Penis (tissue), 1 donor: ENCODE data around the genes PSG4 and ZNF575.

GRCh38 chr19:41897603-41897963, 14.6 kb downstream of the ARHGEF1 start:
- PRO-cap, result no peak

GRCh38 chr19:41897964-41898539, 15.1 kb downstream of the ARHGEF1 start:
- PRO-cap, result no peak

GRCh38 chr19:41907178-41907694, 21.0 kb downstream of the ERFL start:
- PRO-cap, result no peak

DNA sequence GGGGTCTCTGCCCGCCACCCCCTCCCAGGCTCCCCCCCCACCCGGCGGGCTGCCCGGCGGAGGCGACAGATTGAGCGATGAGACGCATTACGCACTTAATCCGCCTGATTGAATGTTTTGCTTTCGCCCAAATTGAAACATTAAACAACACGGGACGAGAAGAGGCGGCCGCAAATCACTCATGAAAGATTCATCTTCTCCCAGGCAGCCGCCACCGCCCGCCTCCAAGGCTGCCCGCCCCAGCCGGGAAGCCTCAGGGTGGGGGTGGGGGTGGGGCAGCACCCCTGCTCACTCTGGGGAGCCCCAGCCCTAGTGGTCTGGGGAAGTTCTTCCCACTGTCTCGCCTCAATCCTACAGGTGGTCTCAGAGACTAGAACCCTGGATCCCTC, 7.6 kb upstream of the ERFL start:
- PRO-cap, result no peak

GRCh38 chr19:42243405-42243993, 1.1 kb upstream of the GSK3A start:
- PRO-cap, result no peak

- PRO-cap, result bidirectional peak, plus-strand start at chr19:42250500, minus-strand start at chr19:42250328
These were observed 4.7 kb downstream of the ERF start for GRCh38 chr19:42250147-42250752.

DNA sequence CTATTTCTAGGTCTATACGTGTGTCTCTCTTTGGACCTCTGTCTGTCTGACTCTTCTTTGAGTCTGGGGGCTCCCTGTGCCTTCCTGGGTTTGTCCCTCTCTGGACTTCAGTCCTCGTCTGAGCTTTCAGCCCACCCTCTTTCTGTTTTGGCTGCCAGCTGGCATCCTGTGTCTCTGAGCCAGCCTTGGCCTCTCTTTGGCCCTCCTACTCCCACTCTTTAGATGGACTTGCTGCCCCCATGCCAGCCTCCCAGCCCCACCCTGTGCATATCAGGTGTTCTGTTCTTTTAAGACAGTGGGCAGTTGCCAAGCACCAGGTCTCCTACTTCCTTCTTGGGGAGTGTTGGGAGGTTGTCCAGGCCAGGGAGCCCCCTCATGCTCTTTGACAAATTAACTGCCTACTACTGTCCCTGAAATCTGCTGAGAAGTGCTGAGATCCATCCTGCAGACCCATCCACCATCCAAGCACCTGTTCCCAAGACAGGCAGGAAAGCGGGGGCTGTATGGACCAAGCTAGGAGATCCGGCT, 9.4 kb downstream of the CIC start:
- PRO-cap, result unidirectional peak, minus-strand start at position 120 of the sequence

GRCh38 chr19:42285437-42285828, 16.4 kb downstream of the CIC start:
- PRO-cap, result no peak

DNA sequence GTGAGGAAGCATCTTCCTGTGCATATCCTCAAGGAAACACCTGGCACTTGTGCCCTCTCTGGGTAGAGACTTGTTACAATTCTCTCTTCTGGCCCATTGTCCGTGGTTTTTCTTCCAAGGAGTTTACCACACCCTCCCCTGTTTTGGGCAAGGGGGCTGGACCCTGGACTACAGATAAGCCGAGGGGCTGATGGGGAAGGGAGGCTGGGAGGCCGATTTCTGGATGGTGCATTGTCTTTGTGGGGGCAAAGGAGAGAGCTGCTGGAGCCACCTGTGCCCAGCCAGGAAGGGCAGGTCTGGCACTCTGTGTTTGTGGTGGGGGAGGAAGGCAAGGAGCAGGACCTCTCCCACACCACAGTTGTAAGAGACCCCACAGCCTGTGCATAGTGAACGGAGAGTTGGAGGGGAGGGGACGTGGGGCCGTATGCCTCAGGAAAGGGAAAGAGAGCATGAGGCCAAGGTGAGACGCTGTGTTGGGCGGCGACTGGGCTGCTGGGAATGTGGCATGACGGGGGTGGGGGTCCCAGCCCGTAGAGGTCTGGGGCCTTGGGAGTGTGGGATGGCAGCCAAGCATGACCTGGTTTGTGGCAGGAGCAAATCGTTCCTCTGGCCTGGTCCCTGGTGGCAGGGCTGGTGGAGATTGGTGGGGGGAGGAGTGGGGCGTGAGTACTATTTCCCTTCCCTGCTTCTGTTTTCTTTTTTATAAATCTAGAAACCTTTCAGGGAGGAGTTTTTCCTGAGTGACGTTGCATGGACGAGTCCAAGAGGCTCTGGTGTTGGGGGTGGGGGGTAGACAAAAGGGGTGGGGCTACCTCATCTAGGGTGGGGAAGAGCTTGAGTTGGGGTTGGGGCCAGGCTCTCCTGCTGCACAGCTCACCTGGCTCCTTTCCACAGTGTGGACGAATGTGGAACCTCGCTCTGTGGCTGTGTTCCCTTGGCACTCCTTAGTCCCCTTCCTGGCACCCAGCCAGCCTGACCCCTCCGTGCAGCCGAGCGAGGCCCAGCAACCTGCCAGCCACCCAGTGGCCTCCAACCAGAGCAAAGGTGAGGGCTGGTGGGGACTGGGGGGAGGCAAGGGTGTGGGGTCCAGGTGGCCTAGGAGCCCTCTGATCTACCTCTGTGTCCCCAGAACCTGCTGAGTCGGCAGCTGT, 15.7 kb upstream of the PRR19 start:
- PRO-cap, result no peak

GRCh38 chr19:42288821-42289540, 13.0 kb upstream of the PRR19 start:
- PRO-cap, result no peak

DNA sequence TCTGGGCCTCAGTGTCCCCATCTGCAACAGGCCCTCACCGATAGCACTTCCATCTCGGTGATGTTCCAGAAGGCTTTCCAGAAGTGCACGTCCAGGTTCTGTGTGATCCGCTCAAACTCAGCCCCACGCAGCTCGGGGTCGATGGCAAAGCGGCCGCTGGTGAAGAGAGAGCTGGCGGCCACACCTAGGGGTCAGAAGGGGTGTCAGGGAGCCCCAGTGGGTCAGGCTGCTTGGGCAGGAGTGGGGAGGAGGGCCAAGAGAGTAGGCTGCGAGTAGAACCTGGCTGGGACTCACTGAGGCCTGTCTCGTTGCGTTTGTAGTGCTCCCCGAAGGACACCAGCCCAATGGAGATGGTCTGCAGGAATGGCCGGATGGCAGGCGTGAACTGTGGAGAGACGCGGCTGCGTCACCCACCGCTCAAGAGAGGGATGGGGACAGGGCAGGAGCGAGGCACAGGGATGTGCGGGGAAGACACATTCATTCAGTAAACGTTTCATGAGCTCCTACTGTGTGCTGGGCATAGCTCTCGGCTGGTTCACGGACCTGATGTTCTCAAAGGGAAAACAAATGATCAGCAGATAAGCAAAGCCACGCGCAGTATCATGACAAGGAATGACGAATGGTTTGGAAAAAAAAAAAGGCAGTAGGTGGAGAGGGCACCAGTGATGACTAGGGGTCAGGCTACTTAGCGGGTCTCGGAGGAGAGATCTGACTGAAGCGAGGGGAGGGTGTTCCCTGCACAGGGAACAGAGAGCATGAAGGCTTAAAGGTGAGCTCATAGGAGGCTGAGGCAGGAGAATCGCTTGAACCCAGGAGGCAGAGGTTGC, 18.1 kb upstream of the CNFN start:
- PRO-cap, result no peak

DNA sequence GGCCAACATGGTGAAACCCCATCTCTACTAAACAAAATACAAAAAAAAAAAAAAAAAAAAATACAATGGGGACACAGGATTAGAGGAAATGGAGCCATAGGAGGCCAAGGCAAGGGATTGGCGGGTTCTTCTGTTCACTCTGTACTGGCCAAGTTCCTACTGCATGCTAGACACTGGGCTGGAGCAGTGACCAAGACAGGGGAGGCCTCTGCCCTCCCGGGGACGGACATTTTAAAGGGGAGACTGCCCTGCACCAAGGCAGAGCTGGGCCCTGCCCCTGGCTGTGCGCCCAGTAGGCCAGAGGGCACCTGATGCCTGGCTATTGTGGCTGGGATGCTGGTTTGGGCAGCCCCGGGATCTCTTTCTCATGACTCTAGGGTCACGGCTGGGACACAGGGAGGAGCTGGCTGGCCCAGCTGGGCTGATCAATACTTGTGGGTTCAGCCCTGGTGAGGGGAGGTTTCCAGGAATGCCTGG, 17.8 kb downstream of the LIPE start:
- PRO-cap, result no peak

- PRO-cap, result no peak
These were observed 1.7 kb downstream of the CXCL17 start for GRCh38 chr19:42440737-42441664.

- PRO-cap, result no peak
These were observed 7.5 kb upstream of the CXCL17 start for GRCh38 chr19:42450183-42450677.

GRCh38 chr19:42466225-42467588, 24.0 kb upstream of the CXCL17 start:
- PRO-cap, result no peak

DNA sequence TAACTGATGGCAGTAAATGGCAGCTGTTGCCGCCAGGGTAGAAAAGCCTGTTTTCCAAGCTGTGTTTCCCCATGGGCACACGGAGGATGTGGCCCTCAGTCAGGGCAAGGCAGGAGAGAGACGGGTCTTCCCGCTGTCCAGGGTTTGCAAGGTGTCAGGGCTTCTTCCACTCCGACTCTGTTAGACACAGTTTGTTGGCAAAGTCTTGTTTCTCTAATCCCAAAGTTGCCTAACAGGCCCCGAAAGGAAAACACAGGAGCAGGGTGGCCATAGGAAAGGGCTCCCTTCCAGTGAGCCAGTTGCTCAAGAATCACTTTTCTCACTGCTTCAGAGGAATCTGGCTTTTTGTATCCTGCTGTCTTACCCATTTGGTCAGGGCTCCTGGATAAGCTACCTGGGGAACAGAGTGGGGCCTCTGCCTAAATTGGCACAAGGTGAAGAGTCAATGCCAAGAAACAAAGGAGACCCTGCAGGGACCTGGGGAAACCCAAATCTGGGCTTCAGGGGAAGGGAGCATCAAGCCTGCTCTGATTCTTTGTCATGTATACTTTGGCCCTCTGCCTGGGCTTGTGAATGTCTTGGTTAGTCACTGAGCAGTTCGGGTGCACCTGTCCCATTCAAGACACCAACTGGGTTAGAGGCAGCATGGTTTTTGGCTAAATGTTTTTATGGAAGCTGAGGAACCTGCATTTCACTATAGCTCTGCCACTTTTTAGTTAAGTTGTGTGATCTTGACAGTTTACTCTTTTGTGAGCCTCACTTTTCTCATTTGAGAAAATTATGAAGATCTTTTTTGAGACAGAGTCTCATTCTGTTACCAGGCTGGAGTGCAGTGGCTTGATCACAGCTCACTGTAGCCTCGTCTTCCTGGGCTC, 29.1 kb upstream of the CXCL17 start:
- PRO-cap, result no peak

DNA sequence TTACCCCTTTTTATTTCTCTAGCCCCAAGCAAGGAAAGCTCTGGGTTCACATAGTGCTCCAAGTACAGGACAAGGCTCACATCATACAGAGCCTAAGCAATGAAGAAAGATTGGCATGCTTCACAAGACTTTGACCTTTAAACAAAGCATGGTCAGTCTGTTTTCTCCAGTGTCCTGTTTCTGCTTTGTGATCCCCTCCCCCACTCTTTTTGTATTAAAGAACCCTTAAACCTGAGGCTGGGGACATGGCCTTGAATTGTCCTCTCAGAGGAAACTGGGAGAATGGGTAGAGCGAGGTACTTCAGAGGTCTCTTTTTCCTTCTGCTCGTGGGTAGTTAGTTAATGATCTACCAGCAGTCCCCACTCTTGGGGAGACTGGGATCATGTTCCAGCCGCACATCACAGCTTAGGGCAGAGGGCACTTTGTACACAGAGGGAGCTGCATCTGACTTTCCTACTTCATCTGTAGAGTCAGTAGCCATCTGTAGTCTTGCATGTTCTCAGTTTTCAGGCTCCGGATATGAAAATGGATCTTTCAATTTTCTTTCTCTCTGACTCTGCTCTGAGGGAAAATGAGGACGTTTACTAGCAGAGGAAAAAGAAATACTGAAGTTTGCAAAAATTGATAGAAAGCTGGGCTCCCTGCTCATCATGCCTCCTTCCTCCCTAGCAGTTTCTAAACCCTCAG, 30.5 kb downstream of the CEACAM1 start:
- PRO-cap, result no peak

- PRO-cap, result no peak
These were observed at the start of gene PSG4 for GRCh38 chr19:43205450-43205856. PSG4 (minus strand) TSS chr19:43205638.

DNA sequence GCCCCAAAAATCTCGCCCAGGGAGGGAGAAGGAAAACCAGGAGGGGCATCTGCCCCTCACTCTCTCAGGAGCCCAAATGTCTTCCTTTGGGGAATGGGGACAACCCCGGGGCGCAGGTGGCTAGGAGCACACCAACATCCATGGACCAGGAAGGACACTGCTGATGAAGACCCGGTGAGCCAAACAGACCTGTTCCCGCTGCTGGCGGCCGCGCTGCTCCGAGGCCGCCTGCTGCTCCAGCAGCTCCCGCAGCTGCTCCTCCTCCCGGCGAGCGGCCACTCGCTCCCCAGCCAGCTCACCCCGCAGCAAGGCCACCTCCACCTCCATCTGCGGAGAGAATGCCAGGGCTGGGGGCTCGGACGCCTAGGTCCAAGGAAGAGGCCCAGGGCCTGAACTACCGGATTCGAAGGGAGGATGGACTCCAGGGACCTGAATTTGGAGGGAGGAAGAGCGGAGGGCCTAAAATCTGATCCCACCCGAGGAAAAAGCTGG, 3.0 kb downstream of the PHLDB3 start:
- PRO-cap, result no peak

GRCh38 chr19:43533030-43533705, at the start of gene ZNF575:
ZNF575 (plus strand) TSS chr19:43533188.
- PRO-cap, result bidirectional peak, plus-strand start at chr19:43533318, minus-strand start at chr19:43533265; bidirectional peak, plus-strand start at chr19:43533436, minus-strand start at chr19:43533401